Right common carotid artery plus branches (tissue), 1 donor: ENCODE measurements around the genes ZC3H7A, CPPED1 and BFAR.

GRCh38 chr16:11706180-11707124, 36.2 kb downstream of the TXNDC11 start:
- PRO-cap, result no peak

GRCh38 chr16:11740173-11741289, 2.1 kb downstream of the TXNDC11 start:
- PRO-cap, result no peak

DNA sequence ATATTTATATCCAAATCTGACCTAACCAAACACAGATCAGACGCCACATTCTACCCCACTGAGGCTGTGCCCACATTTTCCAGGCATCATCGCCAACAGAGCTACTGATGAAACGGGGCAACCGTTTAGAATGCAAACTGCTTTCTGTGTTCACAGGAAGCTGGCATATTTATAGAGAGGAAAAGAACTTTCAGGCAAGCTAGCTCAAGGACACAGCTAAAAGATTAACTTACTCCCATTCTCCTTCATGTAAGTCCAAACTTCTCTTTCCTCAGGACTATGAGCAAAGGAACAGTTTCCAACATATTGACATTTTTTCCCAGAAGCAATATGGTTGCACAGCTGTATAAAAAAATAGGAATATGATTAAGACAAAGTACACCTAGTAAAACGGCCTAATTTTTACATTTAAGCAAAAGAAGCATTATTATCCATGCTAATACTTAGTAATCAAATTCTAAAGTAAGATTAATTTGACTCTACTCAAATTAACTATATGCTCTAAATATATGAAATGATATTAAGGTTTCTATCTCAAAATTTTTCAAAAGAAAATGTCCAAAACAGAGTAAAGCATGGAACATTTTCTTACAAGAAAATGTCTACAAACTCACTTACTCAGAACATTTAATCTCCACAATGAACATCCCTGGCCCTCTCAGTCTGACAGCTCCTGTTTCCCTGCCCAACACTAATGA, 15.7 kb upstream of the TXNDC11 start:
- PRO-cap, result no peak

DNA sequence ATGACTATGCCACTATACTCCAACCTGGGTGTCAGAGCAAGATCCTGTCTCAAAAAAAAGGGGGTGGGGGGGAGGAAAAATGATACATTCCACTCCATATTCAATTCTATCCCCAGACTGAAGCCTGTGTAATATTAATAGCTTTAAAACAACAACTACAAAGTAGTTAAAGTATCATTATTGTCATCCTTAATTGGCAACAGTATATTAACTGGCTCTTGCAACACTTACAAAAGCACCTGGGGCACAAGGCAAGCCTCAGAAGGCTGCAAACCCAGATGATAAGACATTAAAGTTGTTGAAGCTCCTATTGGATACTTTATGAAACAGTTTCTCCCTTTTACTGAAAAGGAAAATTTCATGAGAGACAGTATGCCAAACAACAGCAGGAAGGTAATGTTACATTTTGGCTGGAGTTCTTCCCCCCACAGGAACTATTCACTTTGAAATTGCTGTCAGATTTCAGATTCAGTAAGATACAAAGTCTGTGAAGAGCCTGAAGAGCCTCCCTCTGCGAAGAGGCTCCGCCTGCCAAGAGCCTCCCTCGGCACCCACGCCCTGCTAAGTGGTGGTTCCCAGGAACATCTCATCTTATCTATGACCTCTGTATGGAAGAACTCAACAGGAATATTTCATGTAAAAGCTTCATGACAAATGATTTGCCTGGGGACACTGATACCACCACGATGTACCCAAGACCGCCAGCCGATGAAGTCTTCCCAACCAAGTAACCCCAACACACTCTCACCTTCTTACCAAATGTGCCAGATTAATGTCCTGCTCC, 3.4 kb downstream of the ZC3H7A start:
- PRO-cap, result no peak

DNA sequence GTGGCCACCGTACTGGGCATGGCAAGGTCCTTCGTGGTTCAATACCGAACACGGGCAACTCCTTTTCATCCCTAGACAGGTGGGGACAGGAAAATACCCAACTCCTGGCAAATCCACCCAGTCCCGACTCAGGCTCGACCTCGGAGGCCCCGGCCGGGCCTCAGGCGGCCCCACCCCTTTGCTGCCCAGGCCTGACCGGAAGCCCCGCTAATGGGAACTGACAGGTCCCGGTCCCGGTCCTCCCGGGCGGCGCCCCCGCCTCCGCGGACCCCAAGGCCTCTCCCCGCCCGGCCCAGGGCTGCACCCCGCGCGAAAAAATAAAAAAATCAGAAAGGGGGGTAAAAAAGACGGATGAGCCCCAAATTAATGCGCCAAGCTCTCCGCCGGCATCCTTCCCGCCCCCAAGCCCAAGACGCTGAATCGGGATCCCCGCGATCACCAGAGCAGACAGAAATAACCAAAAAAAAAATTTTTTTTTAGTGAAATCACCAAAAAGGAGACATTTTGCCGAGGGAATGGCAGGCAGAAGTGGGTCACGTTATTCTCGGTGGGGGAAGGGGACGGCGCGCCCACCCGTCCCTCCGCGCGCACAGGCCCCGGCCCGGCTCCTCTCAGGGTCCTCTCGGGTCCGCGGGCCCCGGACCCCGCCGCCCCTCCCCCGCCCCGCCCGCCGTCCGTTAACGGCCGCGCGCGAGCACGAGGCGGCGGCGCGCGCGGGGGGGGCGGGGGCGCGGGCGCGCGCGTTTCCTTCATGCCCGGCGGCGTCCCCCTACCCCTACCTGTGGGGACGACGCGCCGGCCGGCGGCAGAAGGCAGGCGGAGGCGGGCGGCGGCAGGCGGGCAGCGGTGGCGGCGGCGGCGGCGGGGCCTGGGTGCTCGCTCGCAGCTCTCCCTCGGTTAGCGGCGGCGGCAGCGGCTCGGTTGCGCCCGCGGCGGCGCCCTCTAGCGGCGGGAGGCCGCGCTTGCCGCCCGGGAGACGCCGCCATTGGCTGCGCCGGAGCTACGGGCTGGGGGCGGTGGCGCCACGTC, at the start of gene ZC3H7A:
Gene ZC3H7A (minus strand): TSS at position 914 of the 1,029 bp plus-strand sequence.
- PRO-cap, result unidirectional peak, plus-strand start at position 210 of the sequence; unidirectional peak, minus-strand start at position 649 of the sequence; bidirectional peak, plus-strand start outside the sequence, minus-strand start at position 891 of the sequence

- PRO-cap, result bidirectional peak, plus-strand start at chr16:11910342, minus-strand start at chr16:11910164
These were observed 5.8 kb downstream of the GSPT1 start for GRCh38 chr16:11909850-11910502.

GRCh38 chr16:12088083-12088623, 111.6 kb downstream of the SNX29 start:
- PRO-cap, result no peak

DNA sequence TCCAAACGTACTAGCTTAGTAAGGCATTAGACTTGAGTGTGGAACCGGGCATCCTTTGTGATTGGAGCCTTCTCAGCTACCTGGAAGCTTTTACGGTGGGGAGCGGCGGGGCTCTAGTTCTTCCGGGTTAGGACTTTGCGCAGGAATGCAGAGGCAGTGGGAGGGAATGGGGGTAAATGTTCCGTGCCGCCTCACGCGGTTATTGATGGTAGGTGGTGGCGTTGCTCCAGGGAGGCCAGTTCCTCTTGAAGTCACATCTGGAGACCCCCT, 113.6 kb downstream of the SNX29 start:
- PRO-cap, result no peak

- PRO-cap, result no peak
These were observed 279.5 kb downstream of the SNX29 start for GRCh38 chr16:12255972-12256426.

- PRO-cap, result no peak
These were observed 409.7 kb downstream of the SNX29 start for GRCh38 chr16:12386109-12386666.

DNA sequence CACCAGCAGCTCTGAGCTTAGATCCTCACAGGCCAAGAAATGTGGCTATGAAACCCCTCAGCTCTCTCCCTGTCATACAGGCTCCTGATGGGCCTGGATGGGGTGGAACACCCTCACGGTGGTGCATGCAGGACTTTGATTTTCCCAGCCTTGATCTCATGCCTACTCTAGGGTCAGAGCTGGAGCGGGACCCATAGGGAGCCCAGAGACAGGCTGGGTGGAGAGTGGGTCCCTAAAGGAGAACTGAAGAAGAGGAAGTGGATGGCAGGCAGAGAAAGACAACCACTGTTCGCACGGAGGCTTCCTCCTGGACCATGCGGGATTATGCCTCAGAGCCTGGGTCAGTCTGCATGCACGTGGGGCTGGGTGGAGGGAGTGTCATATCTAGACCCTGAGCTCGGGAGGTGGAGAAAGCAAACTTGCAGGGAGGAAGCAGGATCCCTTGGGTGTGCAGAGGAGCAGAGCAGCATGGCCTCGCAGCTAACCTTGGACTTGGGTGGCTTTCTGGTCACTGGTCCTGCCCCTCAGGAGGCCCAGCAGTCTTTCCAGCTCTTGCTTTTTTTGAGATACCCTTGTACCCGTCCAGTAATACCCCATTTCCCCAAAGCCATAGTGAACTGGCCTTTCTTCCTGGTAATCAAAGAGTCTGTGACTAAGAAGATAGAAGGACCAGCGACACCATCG, 344.3 kb downstream of the CPPED1 start:
- PRO-cap, result no peak

DNA sequence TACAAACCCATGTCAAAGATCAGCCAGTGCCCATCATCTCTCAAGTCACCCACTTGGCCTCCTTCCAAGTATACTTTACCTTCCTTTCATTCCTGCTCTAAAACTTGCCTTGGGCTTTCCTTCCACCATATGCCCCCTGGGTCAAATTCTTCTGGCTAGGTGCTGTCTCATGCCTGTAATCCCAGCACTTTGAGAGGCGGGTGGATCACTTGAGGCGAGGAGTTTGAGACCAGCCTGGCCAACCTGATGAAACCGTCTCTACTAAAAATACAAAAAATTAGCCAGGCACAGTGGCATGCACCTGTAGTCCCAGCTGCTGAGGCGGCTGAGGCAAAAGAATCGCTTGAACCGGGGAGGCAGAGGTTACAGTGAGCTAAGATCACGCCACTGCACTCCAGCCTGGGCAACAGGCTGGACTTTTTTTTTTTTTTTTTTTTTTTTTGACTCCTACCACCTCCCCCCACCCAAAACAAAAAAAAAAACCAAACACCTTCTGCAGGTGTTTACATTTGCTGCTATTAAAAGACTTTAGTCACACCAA, 184.2 kb downstream of the CPPED1 start:
- PRO-cap, result no peak

- PRO-cap, result unidirectional peak, minus-strand start at chr16:12803597; bidirectional peak, plus-strand start at chr16:12804026, minus-strand start at chr16:12803881
These were observed at the start of gene CPPED1 for GRCh38 chr16:12803231-12804376. CPPED1 (minus strand) TSS chr16:12803887.

DNA sequence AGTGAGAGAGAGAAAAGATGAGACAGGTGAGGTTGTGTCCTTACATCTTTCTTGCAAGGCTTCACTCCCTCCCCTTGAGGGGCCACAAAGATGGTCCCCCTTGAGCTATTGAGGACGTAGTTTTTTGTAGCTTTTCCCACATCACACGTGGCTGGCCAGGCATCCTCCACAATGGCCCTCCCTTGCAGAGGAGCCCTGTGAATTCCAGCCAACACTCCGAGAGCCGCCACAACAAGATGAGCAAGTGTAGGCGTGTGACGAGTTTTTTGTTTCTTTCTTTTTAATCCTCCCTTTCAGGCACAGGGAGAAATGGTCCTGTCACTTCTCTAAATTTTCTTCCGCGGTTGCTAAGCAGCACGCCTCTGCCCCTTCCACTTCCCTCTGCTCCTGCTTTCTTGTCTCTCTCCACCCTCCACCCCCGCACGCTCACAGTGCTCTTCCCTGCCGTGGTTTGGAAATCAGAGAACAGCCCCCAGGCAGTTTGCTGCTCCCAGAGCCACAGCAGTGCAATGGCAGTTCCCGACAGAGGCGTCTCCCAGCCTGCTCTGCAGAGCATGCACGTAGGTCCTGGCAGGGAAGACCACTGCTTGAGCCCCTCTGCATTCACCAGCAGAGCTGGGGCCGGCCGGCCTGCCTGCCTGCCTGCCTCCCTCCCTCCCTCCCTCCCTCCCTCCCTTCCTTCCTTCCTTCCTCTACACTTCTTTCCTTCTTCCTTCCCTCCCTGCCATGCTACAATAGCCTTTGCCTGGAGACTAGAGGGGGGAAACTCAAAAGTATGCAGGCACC, 67.9 kb upstream of the MRTFB start:
- PRO-cap, result no peak

GRCh38 chr16:14176353-14177725, 105.7 kb downstream of the MRTFB start:
- PRO-cap, result no peak

GRCh38 chr16:14203280-14203799, 132.2 kb downstream of the MRTFB start:
- PRO-cap, result no peak

DNA sequence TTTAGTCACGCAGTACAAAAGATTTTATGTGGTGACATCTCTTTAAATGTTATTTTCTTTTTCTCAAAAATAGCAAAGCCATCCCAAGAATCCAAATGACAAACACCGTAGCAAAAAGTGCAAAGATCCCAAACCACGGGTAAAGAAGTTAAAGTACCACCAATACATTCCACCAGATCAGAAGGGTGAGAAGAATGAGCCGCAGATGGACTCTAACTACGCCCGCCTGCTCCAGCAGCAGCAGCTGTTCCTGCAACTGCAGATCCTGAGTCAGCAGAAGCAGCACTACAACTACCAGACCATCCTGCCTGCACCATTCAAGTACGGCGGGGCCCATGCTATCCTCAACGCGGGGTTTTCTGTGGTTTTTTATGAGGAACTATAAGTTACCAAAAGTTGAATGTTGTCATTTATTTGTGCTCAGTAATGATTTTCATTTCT, 169.1 kb downstream of the MRTFB start:
- PRO-cap, result no peak

DNA sequence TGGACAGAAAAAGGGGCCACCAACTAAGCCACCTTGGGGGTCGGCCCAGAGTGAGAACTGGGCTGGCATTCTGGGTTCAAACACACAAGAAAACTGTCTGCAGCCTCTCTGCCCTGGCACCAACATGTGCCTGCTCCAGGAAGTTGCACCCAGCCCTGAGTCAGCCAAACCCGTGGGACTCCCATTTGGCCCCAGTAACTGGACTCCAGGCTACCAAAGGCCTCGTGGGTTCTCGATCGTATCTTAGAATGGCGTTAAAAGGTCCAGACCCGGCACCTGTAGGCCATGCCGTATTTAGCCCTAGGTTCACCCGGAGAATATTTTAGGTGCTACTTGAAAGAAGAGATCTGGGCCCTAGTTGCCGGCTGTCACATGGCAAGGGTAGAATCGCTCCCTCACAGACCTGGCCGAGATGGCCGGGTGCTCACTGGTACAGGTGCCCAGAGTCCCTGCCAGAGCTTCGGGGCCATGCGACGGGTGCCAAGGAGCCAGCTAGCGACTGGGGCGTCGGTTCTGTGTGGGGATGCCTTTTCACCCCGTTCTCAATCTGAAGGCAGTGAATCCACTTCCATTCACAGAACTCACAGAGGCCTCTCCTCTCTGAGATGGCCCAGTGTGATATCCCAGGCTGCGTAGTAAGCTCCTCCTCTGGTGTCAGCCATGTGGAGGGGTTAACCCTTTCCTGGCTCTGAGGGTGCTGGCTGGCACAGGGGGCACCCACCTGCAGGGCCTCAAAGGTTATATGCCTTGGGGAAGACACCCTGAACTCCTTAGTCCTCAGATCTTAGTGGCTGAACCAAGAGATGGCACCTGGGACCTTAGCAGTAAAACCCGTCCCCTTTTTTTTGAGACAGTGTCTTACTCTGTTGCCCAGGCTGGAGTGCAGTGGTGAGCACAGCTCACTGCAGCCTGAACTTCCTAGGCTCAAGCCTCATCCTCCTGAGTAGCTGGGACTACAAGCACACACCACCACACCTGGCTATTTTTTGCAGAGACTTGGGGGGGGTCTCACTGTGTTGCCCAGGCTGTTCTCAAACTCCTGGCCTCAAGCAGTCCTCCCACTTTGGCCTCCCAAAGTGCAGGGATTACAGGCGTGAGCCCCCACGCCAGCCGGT, 236.9 kb downstream of the MRTFB start:
- PRO-cap, result unidirectional peak, minus-strand start at position 132 of the sequence

DNA sequence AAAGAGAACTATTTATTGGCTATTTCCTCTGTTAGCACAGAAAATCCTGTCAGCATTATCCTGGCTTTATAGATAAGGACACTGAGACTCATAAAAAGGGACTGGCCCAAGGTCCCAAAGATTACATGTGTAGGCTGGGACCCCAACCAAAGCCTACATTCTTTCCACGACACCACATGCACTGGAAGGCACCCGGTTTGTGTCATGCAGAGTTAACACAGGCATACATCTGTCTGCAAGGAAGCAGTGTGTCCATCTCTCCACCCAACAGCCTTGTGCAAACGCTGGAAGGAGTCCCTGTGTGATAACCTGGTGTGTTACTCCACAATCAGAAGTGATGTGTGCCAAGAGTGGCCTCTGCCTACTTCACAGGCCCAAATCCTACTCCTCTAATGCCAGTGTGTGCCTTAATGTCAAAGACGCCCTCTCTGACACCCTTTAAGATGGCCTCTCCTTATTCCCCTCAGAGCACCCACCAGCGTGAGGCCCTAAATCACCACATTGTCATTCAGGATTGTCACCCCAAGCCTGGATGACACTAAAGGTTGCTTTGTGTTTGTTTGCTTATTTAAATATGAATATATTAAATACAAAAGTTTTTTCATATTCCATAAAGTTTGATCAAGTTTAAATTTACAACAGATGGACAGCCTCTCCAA, 139.7 kb downstream of the PARN start:
- PRO-cap, result no peak

GRCh38 chr16:14632513-14633161, at the start of gene BFAR:
BFAR (plus strand) TSS chr16:14632951.
- PRO-cap, result bidirectional peak, plus-strand start at chr16:14632957, minus-strand start at chr16:14632728